Breast (tissue), 4 donors: ENCODE measurements around the genes FBXO48 and AAK1.

- PRO-cap, 3 experiments: no peak in any of the 3 experiments
- RRBS: no CpG with 5 or more reads among the region's 4 CpGs
These were observed 150.5 kb downstream of the MEIS1 start for GRCh38 chr2:66585351-66585901.

DNA sequence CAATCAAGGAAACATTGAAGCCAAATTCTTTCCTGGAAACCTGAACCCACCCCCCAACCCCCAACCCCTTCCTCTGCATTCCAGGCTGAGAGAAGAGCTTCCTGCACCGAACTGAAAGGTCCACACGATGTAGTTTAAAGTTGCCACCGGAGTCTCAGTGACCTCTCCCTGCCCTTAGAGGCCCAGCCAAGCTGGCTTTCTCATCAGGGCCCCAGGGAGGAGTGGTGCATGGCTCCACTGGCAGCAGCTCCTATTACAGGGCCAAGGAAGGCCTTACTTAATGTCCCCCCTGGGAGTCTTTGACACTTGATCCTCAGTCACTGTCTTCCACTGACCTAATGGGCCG lies 167.2 kb downstream of the C1D start:
- PRO-cap, 3 experiments: no peak in any of the 3 experiments
- RRBS: no CpG with 5 or more reads among the region's 4 CpGs

DNA sequence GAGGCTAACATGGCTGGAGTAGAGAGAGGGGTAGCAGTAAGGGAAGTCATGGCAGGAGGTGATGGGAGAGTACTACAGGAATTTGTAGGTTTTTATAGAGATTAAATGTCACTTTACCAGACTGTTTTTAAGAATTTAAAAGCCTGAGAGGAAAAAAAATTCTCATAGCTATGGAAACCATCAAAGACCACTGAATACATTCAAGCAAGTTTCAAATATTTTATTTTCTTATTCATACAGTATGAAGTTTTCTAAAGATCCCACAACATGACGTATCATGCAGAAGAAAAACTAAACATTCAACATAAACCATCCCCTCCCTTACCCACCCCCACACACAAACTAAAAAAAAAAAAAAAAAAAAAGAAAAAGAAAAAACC lies 21.0 kb downstream of the PNO1 start:
- PRO-cap, 3 experiments: no peak in any of the 3 experiments
- RRBS: no CpG with 5 or more reads among the region's 1 CpG

DNA sequence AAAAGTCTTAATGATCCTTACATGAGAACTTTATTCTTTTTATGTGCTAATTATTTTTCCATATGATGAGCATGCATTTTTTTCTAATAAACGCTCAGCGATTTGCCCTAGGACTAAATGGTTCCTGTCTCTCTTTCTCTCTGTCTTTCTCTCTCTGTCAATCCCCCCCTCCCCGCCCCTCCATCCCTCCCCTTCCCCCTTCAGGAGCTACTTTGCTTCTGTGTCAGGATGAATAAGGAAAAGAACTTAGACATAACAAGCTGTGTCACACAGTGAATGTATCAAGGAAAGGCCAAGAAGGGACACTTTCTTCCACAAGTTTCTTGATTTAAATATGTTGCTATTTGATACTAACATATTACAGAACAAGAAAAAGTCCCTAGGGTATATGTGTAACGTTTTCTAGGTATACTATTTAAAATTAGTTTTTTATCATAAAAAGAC lies 1.4 kb upstream of the PPP3R1 start:
- PRO-cap, 3 experiments: no peak in any of the 3 experiments
- RRBS: no CpG with 5 or more reads among the region's 4 CpGs

- PRO-cap, 3 experiments: peak in 3 of 3 experiments; most common plus-strand start chr2:68466910 (in 1); most common minus-strand start chr2:68467294 (in 2)
- RRBS: 3% methylated on average over 11 of the region's 61 CpGs
These were observed at the start of gene FBXO48 for GRCh38 chr2:68466312-68467466. FBXO48 (minus strand) TSS chr2:68467294.

- PRO-cap, 3 experiments: no peak in any of the 3 experiments
- RRBS: no CpG with 5 or more reads among the region's 2 CpGs
These were observed 24.2 kb downstream of the APLF start for GRCh38 chr2:68491562-68492030.

DNA sequence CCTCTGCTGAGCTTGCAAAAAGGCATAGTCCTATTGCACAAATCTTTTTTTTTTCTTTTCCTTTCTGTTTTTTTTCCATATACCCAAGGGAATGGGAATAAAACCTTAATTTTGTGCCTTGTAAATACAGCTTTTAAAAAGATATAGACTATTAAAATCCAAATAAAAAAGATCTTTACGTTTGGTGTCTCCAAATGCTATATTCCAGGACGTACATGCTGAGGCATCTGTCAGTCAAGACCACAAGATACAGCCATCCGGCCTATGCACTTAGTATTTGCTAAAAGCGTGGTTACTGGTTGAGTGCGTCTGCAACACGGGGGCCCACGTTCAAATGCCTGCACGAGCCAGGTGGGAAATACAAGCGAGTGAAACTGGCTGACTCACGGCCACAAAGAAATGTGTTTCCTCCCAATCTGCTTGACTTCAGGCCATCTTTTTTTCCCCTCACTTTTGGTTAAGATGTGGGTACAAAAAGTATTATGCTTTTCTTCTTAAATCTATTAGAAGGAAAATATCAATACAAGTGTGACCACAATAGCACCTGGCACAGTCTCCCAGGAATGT lies 7.7 kb upstream of the ARHGAP25 start:
- PRO-cap, 3 experiments: no peak in any of the 3 experiments
- RRBS: no CpG with 5 or more reads among the region's 10 CpGs

DNA sequence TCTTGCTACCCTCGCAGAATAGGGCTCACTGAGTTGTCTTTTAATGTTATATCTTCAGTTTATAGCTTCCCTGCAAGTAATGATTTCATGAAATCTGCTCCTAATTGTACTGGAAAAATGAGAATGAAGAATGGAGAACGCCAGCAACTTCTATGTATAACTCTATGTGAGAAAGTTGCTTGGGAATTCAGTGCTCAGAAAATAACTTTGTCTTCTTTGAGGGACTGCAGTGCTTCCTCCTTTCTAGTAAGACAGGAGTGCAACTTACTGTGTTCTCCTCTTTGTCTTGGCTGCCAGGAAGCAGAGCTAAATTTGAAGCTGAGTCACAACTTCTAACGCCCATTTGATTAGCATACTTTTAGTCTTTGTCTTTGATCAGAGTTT lies 6.5 kb downstream of the ARHGAP25 start:
- PRO-cap, 3 experiments: no peak in any of the 3 experiments
- RRBS: no CpG with 5 or more reads among the region's 3 CpGs

- PRO-cap, 3 experiments: no peak in any of the 3 experiments
- RRBS: no CpG with 5 or more reads among the region's 14 CpGs
These were observed 34.1 kb downstream of the BMP10 start for GRCh38 chr2:68837102-68837533.

DNA sequence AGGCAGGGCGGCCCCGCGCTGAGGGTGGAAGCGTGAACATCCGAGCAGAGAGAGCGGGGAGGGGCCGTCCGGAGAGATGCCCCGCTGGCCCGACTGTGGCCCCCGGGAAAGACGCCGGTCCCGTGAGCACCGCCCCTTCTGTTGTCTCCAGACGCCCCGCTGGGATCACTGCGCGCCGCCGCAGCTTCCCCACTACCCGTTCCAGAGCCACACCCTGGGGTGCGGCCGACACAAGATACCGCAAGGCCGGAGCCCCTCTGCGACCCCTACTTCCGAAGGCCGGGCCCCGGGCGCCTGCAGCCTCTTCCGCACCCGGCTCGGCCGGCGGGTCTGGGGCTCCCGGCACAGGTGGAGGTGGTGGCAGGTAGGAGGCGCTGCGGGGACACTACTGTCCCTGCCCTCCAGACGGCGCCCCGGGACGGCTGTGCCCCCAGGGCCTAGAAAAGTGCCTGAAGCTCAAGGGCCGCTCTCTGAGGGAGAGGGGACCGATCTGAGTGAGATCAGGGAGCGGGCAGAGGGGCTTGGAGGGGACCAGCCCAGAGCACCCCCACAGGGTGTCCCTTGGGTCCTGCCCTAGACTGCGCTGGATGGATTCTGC lies 80.2 kb downstream of the GFPT1 start:
- PRO-cap, 3 experiments: peak in 3 of 3 experiments; most common plus-strand start position 210 of the sequence (in 1); most common minus-strand start position 332 of the sequence (in 3)
- RRBS: 1% methylated on average over 12 of the region's 47 CpGs

DNA sequence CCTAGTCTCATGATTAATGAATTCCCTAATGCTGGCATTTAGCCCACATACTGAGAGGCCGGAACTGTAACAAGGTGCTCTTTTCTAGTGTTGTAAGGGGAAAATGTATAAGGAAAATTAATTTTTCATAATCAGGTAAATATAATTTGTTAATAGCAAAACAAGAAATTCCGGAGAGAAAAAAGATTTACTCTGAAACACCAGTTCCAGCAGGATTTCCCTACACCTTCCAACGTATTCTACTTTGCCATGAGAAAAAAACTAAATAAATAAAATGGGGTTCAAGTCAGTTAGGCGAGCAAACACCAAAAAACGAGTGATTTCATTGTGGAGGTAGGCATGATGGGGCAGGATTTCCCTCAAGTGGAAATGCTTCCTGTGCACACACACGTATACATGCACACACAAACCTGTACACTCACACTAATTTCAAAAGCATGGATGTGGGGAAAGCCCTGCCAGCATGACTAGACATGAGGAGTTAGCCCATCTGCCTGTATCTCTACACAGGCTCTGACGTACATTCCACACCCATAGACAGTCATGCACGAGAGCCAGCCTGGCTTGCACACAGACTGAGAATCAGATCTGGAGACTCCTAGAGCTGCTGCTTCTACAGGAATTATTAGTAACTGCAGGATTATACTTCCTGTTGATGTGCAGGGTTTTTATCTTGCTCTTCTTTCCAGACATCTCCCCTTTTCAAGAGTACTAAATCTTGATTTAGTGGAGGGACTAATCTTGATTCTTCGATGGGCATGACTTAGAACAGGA lies 27.2 kb upstream of the NFU1 start:
- PRO-cap, 3 experiments: no peak in any of the 3 experiments
- RRBS: 20% methylated on average over 1 of the region's 9 CpGs

GRCh38 chr2:69641073-69641560 lies 2.4 kb downstream of the AAK1 start:
- PRO-cap, 3 experiments: no peak in any of the 3 experiments
- RRBS: no CpG with 5 or more reads among the region's 9 CpGs

GRCh38 chr2:69643474-69644566 lies at the start of gene AAK1:
AAK1 (minus strand) TSS chr2:69643739.
- PRO-cap, 3 experiments: peak in 3 of 3 experiments; most common plus-strand start chr2:69643815 (in 3); most common minus-strand start chr2:69643713 (in 3)
- RRBS: 3% methylated on average over 46 of the region's 100 CpGs

DNA sequence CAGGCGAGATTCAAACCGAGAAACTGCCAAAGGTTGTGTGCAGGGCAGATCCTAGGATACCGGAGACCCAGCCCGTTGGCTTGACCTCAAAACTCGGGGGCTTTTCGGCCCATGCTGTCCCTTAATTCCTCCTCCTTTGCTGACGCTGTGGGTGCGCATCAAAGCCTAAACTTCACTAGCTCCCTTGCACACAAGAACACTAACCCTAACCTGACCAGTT lies 938 bp upstream of the AAK1 start:
- PRO-cap, 3 experiments: no peak in any of the 3 experiments
- RRBS: no CpG with 5 or more reads among the region's 8 CpGs

GRCh38 chr2:69673997-69674838 lies 30.7 kb upstream of the AAK1 start:
- PRO-cap, 3 experiments: no peak in any of the 3 experiments
- RRBS: no CpG with 5 or more reads among the region's 7 CpGs

GRCh38 chr2:69693308-69694086 lies 48.4 kb upstream of the ANXA4 start:
- PRO-cap, 3 experiments: no peak in any of the 3 experiments
- RRBS: no CpG with 5 or more reads among the region's 4 CpGs

GRCh38 chr2:69694087-69694875 lies 47.7 kb upstream of the ANXA4 start:
- PRO-cap, 3 experiments: no peak in any of the 3 experiments
- RRBS: no CpG with 5 or more reads among the region's 7 CpGs

DNA sequence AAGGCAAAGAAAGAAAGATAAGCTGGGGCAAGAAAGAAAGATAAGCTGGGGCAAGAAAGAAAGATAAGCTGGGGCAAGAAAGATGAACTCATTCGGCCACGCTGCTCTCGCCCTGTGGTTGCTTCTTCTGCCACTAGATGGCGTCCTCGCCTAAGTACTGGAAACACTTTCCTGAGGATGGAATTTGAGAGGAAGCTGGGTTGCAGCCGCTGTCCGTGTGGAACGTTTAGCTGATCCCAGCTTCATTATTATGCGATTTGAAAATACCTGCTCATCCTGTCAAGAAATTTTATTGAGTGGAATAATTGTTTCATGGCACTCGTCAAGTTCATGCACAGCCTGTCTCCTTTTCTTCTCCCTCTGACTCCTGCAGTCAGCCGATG lies 17.2 kb upstream of the ANXA4 start:
- PRO-cap, 3 experiments: no peak in any of the 3 experiments
- RRBS: no CpG with 5 or more reads among the region's 11 CpGs

- PRO-cap, 3 experiments: no peak in any of the 3 experiments
- RRBS: 37% methylated on average over 11 of the region's 24 CpGs
These were observed 1.2 kb downstream of the SNRNP27 start for GRCh38 chr2:69894958-69895331.

- PRO-cap, 3 experiments: no peak in any of the 3 experiments
- RRBS: no CpG with 5 or more reads among the region's 2 CpGs
These were observed 15.4 kb downstream of the MXD1 start for GRCh38 chr2:69930044-69931068.